Glomerular endothelial cell (primary cell): ENCODE measurements around the genes SORT1 and CYB561D1.

DNA sequence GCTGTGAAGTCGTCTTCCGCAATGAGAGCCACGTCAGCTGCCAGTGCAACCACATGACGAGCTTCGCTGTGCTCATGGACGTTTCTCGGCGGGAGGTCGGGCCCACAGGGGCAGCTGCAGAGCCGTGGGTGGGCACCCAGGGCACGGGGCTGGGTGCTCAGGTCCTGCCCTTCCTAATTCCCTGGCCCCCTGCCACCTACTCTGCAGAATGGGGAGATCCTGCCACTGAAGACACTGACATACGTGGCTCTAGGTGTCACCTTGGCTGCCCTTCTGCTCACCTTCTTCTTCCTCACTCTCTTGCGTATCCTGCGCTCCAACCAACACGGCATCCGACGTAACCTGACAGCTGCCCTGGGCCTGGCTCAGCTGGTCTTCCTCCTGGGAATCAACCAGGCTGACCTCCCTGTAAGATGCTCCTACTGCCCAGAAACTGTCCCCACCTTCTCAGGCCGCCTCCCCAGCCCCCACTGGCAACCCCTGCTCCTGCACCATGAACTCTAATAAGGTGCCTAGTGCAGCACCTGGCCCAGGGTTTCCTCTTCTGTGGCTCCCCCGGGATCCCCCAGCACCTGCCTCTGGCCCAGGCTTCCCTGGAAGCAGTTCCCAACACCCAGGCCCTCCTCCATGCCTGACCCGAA lies 13.1 kb downstream of the PSRC1 start:
- RAMPAGE, long total RNA = no peak

GRCh38 chr1:109347285-109348200 lies 40.7 kb upstream of the MYBPHL start:
- RAMPAGE, long total RNA = no peak

DNA sequence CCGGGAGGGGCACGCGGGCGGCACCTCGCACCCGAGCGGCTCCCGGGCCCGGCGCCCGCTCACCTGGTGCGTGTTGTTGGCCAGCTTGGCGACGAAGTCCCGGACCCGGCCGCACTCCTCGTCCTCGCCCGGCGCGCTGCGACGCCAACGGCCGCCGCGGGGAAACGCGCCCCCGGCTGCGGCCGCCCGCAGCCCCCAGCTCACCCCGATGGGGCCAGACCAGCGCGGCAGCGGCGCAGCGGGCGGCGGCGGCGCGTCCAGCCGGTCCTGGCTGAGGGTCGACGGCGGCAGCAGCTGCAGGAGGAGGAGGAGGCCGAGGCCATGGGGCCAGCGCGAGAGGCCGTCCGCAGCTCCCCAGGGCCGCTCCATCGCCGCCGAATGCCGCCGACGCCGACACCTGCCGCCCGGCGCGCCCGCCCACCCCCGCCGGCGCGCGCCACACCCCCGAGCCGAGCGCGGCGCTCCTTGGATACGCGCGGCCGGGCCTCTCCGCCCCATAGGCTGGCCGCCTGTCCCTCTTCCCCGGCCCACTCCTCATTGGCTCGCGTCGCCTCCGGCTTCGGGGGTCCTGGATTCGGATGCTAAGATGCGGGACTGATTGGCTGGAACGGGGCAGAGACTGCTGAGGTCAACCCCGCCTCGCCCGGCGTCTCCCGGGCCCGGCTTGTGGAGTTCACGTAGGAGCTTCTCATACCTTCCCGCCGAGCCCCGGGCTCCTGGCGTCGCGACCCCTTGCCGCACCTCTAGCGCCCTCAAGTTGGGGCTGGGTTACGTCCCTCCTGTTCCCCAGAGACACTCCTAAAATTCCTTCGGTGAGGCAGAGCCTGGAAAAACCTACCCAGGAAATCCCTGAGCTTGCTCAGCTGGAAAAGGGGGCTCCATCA lies at the start of gene SORT1:
TSS of gene SORT1 (minus strand) at position 395 of the 884 bp plus-strand sequence.
- RAMPAGE, long total RNA = no peak

DNA sequence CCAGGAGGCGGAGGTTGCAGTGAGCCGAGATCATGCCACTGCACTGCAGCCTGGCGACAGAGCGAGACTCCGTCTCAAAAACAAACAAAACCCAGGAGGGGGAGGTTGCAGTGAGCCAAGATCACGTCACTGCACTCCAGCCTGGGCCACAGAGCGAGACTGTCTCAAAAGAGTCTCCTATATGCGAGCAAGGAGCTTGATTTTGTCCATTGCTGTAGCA lies 1.4 kb downstream of the PSMA5 start:
- RAMPAGE, long total RNA = no peak

DNA sequence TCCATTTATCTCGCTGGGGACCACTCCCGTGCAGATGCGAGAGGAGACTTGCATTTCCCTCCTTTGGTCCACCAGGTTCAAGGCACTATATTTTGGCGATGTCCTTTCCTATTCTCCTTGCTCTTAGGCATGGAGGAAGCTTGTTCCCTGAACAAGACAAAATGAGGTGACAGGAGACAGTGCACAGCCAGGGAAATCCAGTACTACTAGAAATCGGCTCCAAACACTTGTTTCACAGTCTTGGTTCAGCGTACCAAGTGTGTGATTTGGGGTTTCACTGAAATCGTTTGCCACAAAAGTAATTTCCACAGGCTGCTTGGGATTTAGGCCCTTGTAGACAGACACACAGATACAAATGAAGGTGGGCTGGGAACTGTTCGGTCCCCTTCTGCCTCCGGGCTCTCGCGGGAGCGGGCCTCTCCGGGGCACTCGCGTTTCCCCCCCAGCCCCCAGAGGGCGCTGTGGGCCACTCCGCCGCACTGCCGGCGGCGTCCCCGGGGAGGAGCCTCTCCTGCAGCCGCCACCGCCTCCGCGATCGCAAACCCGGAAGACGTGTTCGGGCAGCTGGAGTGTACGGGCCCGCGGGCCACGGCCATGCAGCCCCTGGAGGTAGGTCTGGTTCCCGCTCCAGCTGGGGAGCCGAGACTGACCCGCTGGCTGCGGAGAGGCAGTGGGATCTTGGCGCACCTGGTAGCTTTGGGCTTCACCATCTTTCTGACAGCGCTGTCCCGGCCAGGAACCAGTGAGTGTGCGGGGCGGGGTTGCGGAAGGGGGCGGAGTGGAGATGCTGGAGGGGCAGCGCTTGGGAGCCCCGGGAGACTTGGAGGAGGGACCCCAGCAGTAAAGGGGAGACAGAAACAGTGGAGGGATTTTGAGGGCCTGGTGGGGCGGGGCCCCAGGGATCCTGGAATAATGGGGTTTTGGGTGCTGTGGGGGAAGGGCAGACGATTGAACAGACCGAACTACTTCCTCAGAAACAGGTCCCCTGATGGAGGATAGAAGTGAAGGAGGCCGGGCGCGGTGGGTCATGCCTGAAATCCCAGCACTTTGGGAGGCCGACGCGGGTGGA lies at the start of gene CYB561D1:
TSS of gene CYB561D1 (plus strand) at position 549 of the 1,069 bp plus-strand sequence.
- RAMPAGE, long total RNA = no peak

GRCh38 chr1:109503895-109504289 lies 5.6 kb downstream of the AMIGO1 start:
- RAMPAGE, long total RNA = no peak

DNA sequence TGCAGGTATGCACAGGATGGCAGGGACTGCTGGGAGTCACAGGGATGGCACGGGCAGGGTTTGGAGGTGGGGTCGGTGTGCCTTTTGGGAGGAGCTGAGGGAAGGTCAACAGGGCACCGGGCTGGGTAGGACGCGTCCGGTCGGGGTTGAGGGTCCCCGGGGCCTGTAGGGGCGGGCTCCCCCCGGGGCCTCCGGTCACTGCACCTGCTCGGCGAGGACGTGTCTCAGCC lies 396 bp downstream of the AMIGO1 start:
- RAMPAGE, long total RNA = no peak

- RAMPAGE, long total RNA = no peak
These were observed 7.9 kb upstream of the GPR61 start for GRCh38 chr1:109531808-109532178.

DNA sequence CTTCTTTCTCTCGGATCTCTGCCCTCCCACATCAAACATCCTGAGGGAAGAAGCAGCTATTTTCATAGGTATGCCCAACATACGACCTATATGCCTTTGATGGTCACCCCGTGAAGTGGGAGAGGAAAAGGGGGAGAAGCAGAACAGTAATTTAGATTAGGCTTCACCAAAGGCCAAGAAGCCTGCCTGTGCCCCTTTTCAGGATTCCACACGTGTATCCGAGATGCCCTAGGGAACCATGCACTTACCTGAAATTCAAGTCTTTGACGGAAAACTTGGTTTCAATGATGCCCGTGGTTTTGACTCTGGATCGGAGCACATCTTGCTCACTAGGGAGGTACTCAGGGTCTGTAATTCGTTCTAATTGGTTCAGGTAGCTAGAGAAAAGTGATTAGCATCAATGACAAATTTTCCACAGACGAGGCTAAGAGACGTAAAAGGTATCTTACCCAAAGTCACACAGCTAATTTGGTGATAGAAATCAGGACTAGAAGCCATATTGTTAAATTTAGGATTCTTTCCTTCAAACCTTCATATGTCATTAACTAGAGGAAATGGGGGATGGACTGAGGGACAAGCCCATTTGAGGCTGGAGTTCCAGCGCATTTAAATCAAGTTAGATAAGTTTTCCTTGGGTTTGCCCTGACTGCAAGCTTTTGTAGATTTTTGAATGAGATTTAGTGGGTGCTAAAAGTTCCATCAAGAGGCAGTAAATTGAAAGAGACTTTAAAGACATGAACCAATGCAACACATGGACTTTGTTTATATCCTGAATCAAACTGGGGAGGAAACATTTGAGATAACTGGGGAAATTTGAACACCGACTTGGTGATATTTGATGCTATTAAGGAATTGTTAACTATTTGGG lies 13.1 kb downstream of the GNAT2 start:
- RAMPAGE, long total RNA = no peak

- RAMPAGE, long total RNA = no peak
These were observed 28.4 kb upstream of the EPS8L3 start for GRCh38 chr1:109791977-109792611.

DNA sequence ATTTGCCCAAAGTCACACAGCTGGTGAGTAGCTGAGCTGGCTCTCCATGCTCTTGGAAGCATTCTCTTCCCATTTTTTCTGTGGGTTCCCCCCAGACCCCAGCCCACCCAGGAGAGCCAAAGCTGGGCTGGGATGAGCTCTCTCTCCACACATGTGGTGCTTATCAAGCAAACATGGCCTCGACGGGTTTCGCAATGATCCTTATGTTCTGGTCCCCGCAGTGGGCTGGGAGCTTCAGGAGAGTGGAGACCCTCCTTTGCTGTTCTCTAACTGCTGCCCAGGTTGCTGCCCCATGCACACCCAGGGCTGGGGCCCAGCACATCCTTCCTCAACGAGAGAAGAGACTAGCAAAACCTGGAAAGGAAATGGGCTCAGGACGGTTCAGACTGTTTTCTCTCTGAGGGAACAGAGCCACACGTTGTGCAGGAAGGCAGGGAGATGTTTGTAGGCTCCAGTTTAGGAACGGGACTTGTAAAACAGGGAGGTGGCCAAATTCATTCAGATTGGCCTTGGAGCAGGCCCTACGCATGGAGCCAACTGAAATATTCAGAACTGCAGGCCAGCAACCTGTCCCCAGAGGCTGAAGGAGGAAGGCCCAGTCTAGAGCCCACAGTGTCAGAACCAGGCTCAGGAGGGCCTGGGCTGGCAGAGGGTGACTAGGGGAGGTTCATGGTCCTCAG lies 27.3 kb upstream of the CSF1 start:
- RAMPAGE, long total RNA = no peak

- RAMPAGE, long total RNA = no peak
These were observed 4.4 kb upstream of the CSF1 start for GRCh38 chr1:109906235-109906716.

DNA sequence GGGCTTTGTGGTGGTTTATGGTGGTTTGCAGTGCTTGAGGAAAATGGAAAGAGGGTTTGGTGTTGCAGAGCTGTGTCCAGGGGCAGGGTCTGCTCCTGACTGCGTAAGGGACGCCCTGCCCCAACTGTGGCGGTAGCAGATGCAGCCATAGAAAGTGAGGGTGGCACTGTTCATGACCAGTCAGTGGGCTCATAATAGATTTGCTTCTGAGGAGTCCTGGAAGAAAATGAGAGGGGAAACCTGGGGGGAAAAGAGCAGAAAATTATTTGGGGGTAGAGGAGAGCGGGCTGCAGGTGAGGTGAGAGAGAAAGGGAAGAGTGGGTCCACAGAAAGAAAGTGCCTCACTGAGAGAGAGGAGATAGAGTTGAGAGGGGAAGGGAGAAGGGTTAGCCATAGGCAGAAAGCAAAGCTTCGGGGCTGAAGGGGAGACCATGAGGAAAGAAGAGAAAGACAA lies 1.1 kb downstream of the CSF1 start:
- RAMPAGE, long total RNA = no peak

GRCh38 chr1:109977344-109977701 lies 7.2 kb upstream of the AHCYL1 start:
- RAMPAGE, long total RNA = no peak

DNA sequence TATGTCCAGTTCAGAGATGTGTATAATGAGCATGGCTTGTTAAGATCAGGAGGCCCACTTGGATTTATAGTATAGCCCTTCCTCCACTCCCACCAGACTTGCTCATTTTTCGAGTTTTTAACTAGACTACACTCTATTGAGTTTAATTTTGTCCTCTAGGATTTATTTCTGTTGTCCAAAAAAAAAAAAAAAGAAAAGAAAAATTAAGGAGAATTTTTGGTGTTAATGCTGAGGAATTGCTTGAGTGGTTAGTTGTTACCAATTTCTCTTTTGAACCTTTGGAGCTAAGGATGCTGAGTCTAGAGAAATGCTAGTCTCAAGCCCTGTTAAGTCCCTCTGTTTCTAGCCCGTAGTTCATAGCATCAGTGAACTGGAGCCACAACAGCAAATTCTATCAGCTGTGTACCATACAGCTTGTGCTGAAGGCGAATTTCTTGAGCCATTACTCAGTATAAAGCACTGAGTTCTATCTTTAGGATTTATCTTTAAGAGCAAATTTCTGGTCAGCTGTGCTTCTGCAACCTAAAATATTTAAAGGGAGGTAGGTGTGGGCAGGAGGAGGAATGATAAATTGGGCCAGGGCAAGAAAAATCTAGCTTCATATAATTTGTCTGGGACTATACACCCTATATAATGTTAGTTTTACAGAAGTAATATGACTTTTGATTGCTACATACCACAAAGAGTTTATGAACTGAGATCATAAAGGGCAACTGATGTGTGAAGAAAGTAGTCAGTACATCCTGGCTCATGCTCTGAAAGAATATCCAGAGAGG lies 12.0 kb upstream of the STRIP1 start:
- RAMPAGE, long total RNA = no peak

GRCh38 chr1:110023038-110023572 lies 11.3 kb upstream of the STRIP1 start:
- RAMPAGE, long total RNA = no peak

GRCh38 chr1:110027890-110028169 lies 6.6 kb upstream of the STRIP1 start:
- RAMPAGE, long total RNA = no peak

DNA sequence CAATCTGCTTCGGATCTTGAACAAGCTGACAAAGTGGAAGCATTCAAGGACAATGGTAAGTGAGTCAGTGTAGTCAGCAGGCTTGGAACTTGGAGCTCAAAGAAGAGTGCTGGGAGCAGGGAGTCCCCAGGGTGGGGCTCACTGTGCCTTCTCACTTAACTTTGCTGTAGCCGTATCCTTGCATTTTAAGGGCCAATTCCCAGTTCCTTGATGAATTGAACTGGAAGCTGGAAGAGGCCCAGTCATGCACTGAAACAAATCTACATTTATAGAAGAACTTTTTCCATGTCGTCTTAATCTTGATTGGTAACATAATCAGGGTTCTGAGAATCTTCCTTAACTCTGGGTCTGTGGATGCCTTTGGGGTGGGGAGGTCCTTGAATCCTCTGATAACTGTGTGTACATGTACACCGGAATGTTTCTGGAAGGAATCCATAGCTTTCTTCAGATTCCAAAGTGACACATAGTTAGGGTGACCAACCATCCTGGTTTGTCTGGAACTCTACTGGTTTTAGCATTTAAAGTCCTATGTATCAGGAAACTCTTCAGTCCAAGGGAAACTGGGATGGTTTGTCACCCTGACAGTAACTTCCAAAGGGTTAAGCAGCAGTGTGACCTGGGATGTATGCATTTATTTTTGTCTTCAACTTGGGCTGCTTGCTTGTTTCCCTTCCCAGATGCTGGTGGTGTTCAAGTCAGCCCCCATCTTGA lies 16.7 kb downstream of the STRIP1 start:
- RAMPAGE, long total RNA = no peak

GRCh38 chr1:110083243-110083783 lies 12.8 kb upstream of the ALX3 start:
- RAMPAGE, long total RNA = no peak

GRCh38 chr1:110187487-110187900 lies 22.6 kb upstream of the KCNC4 start:
- RAMPAGE, long total RNA = no peak